Mesenchymal stem cell of adipose (primary cell): ENCODE results near the gene TRIM13.

- CAGE, long polyA plus RNA: no peak
Observed at GRCh38 chr13:49641837-49642571, 13.7 kb downstream of the ARL11 start.

DNA sequence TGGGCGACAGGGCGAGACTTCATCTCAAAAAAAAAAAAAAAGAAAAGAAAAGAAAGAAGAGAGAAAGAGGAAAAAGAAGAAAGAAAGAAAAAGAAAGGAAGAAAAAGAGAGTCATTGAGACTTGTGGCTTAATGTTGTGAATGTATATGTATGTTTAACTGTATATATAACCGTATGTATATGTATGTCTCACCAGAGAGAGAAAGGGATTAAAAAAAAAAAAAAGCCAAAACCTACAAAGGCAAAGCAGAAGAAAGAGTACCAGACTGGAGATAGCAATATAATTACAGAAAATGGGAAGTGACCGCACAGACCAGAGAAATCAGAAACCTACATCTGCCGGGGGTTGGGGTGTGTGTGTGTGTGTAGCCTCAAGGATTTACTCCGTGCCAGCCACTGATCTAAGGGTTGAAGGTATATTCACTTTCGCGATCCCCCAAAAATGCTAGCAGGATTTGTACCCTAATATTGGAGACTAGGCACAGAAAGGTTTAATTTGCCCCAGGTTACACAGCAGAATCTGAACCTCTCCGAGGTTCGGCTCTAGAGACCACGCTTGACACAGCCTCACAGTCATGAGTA is 14.7 kb downstream of the ARL11 start:
- CAGE, long polyA plus RNA: no peak

- CAGE, long polyA plus RNA: no peak
Observed at GRCh38 chr13:49697541-49697771, 6.2 kb upstream of the EBPL start.

DNA sequence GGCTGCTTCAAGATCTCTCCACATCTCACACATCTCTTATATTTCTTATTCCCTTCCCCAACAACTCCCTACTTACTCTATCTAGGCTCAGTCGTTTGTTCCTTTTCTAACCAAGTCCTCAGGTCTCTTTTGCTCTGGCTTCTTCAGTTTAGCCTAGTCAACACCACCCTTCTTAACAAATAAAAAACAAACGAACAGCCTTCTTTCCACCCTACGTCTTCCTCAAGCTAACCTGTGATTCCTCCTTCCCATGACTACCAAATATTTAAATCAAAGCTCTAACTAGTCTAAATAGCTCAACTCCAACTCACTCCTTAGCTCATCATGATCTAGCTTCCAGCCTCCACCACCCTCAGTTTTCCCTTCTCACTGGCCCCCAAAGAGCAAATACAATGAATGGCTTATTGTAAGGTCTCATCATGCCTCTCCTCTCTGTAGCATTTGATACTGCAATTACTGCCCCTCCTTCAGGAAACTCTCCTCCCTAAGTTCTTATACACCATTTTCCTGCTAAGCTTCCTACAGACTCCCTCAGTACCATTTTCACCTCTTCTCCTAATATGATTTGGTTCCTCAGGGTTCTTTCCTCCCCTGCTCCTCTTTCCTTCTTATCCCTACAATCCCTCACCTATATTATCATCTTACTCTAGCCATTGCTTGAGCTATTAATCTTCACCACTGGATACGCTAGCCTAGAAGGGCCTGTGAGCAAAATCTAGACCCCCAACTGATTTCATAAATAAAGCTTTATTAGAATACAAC is 12.8 kb downstream of the KPNA3 start:
- CAGE, long polyA plus RNA: no peak

DNA sequence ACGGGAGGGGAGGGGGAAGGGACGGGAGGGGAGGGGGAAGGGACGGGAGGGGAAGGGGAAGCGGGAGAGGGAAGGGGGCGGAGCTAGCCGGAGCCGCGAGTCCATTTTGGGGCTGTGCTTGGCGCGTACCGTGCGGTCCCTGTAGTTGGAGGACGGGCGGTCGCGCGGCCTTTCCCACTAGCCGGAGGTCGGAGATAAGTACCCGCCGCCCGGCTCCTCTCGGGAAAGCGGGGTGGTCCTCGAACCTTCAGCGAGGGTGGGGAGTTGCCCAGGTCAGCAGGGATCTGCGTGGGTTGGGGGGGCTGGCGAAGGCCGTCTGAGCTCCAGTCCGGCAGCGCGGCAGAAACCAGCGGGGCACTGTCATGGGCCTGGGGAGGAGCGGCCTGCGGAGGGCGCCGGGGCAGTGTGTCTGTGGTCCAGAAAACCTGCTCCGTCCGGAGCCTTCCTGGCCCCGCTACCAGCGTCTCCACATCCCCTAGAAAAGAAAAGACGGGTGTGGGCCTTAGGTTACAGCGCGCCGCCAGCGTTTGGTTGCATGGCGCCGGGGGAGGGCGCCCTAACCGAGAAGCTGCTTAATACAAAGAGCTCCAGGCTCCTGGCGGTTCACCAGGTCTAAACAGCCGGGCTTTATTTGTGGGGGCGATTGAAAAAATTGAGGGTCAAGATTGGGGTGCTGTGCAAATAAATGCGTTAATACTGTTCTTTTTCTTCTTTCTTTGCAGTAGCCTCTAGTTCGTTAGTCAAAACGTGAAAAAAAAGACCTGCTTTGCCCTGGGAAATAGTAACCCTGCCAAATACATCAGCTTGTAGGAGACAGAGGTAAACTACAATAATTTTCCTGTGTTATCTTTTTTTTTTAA is at the start of gene TRIM13:
Gene TRIM13, plus strand, starts transcription at position 98 of the 860 bp plus-strand sequence.
- CAGE, long polyA plus RNA: no peak

DNA sequence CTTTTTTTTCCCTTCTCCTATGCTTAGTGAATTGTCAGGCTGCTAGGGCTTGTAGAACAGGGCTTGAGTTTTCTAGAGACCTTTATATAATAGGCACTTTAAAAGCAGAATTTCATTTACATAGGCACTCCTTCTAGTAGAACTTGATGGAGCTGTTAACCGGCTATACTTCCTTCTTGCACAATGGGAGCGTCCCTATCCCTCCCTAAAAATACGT is 1.1 kb downstream of the TRIM13 start:
- CAGE, long polyA plus RNA: no peak

- CAGE, long polyA plus RNA: no peak
Observed at GRCh38 chr13:50048595-50049417, 33.6 kb downstream of the KCNRG start.

GRCh38 chr13:50122274-50123364 is 107.4 kb downstream of the KCNRG start:
- CAGE, long polyA plus RNA: no peak

- CAGE, long polyA plus RNA: no peak
Observed at GRCh38 chr13:50125443-50125607, 110.1 kb downstream of the KCNRG start.

DNA sequence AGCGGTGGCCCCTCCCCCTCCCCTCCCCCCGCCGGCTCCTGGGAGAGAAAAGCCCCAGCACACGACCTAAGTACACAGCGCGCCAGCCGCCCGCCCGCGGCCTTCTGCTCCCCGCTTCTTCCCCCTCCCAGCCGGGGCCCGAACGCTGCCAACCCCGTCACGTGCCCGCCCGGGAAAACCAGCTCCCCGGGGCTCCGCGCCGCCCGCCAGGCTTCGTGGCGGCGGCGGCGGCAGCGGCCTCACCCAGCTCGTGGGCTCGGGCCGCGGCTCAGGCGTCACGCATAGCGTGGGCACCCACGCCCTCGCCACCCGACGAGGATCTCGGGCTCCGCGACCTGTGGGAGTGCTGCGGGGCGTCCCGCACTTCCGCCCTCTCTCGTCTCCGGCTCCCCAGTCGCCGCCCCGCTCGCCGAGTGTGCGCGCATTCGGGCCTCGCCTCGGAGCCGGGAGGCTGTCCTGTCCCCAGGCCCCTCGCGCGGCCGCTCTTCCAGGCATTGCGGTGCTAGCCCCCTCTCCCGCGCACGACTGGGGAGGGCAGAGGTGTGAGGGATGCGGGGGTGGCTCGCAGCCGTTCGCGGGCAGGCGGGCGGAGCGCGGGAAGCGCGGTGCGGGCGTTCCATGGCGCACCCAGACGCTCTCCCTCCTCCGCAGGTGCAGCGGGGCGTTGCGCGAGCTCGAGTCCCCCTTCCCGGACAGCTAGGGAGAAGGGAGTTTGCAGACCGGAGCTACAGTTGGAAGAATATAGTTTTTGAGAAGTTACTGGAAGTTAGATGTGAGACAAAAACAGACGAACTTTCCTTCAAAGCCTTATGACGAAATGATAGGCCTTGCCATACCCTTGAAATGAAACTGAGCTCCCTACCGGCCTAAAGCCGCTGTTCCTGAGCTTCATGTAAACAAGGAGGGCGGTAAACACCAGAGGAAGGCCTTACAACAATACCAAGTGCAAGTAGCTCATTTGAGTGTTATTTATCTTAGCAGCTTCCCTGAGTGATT is 110.7 kb downstream of the KCNRG start:
- CAGE, long polyA plus RNA: no peak

DNA sequence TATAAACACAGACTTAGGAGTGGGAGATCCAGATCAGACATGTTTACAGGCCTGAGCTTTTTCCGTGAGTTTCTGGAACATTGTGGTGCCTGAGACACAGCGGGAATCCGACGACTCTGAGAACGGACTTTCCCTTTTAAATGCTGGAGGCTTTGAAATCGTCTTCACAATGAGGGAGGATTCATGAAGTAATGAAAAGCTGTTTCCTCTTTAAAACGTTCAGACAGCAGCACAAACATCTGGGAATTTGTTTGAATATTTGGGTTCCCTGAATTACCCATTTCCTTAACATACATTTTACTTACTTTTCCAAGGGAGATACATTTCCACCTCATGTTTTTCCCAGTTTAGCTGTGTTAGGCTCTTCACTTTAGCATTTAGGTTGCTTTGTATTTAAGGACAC is 125.9 kb downstream of the KCNRG start:
- CAGE, long polyA plus RNA: no peak

- CAGE, long polyA plus RNA: no peak
Observed at GRCh38 chr13:50510479-50510901, 333.0 kb downstream of the DLEU7 start.

GRCh38 chr13:50521908-50522112 is 321.7 kb downstream of the DLEU7 start:
- CAGE, long polyA plus RNA: no peak

GRCh38 chr13:50712360-50713056 is 131.0 kb downstream of the DLEU7 start:
- CAGE, long polyA plus RNA: no peak

DNA sequence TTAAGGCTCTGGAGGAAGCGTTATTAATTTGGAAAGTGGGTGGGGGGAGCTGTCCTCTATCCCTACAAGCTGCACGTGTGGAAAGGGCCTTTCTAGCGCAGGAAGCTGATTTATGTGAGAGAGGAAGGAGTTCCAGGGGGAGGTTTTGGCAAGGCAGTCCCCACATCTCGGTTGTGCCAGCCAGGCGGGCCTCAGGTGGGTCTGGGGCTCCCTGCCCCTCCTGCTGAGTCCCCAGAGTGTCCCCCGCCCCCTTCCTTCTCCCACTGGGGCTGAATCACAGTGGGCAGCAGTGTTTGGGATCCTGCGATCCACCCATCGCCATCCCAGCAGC is 733 bp downstream of the DLEU7 start:
- CAGE, long polyA plus RNA: no peak

DNA sequence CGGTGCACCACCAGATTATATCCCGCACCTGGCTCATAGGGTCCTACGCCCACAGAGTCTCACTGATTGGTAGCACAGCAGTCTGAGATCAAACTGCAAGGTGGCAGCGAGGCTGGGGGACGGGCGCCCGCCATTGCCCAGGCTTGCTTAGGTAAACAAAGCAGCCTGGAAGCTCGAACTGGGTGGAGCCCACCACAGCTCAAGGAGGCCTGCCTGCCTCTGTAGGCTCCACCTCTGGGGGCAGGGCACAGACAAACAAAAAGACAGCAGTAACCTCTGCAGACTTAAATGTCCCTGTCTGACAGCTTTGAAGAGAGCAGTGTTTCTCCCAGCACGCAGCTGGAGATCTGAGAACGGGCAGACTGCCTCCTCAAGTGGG is 72.8 kb downstream of the RNASEH2B start:
- CAGE, long polyA plus RNA: no peak

DNA sequence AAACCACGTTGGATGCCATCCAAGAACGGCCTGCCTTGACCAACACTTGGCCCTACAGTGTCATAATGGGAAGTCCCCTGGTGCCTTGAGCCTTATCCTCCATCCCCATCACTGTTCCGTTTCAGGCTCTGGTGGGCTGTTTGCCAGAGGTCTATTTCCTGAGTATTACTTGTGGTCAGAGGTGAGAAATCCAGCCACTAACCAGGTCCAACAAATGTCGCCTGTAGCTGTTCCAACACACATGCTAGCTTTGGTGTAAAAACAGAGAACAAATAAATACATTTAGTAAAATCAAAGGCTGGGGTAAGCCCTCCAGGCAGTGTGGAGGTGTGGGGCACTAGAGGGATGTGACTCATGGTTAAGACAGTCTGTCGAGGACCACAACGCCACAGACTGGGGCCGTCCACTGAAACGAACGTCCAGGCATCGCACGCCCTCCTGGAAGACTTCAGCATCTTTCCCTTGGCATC is 44.6 kb downstream of the C13orf42 start:
- CAGE, long polyA plus RNA: no peak

GRCh38 chr13:51369066-51369418 is 29.6 kb downstream of the SERPINE3 start:
- CAGE, long polyA plus RNA: no peak

- CAGE, long polyA plus RNA: no peak
Observed at GRCh38 chr13:51379161-51379723, 39.8 kb downstream of the SERPINE3 start.

DNA sequence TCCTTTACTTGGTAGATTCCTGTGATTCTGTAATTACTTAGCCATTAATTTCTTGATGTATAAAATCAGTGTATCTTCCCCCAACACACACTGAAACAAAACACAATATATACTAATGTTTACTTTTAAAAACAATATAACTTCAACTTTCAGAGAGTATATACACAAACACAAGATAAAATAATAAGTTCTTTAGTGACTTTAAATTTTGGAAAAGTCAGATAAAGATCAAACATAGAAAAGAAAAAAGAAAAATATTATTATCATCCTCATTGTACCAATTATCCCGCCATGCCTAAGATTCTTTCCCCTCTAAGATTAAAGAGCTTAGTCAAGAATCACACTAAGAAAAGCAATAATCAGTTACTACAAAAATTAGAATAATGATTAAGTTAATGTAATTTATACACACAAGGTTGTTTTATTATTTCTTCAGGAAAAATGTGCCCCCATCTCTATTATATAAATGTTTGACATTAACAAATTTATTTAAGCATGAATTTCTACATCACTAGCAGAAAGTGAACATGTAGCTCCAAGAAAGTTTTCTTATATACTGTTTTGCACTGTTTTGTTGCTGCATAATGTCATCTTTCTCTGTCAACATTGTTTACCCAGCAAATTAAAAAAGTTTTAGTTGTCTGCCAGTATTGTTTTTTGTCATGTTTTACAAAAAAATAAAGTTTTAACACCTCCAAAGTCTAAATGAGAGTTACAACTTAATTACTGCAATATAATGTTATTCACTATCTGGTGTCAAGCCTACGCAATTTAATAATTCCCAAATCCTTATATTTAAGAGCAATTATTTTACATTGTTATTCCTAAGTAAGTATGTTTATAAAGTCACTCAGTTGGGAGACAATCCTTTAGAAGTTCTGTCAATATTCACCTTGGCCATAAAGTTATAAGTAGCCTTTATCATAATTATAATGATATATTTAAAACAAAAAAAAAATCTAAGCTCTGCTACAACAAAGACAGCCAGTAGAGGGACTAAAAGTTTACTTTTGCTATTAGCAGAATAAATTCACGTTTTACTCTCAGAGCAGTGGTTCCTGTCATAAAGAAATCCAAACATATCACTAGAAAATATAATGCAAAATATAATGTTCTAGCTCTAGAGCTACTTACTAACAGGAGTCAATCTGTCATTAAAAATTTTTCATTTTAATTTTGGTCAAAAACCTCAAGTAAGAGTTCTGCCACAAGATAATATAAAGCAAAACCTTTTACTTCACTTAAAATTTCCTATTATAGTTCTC is 18.2 kb downstream of the INTS6 start:
- CAGE, long polyA plus RNA: no peak